Parietal lobe (tissue), 2 donors: ENCODE measurements around the gene PITPNB.

DNA sequence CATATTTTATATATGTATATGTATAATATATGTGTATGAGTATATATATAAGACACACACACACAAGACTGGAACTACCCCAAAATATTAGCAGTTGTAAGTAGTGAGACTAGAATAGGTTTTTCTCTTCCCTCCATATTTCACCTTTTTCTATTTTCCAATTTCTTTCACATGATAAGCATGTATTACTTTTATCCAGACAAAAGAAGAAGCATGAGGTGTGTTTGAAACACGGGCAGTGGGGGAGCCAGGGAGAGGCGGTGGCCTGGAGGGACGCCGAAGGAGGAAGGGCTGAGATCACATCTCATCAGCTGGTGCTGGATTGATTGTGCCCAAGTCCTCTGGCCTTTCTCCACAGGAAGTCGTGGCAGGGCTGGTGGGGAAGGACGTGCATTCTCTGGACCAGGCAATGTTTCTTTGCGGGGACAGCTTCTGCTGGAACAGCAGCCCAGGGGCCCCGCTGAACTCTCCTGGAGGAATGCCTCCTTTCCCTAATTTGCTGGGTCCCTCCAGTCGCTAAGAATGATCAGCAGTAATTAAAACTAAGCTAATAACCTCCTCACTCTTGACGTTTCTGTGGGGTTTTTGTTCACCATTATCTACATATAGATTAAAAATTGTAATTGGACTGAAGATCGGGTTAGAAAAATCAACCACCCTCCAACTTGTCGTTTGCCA, 118.5 kb downstream of the CRYBA4 start:
- RAMPAGE, long total RNA: no peak

DNA sequence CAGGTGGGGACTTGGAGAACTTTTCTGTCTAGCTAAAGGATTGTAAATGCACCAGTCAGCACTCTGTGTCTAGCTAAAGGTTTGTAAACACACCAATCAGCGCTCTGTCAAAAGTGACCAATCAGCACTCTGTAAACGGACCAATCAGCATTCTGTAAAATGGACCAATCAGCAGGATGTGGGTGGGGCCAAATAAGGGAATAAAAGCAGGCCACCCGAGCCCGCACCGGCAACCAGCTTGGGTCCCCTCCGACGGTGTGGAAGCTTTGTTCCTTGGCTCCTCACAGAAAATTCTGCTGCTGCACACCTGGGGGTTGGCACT, 145.0 kb downstream of the CRYBA4 start:
- RAMPAGE, long total RNA: no peak

DNA sequence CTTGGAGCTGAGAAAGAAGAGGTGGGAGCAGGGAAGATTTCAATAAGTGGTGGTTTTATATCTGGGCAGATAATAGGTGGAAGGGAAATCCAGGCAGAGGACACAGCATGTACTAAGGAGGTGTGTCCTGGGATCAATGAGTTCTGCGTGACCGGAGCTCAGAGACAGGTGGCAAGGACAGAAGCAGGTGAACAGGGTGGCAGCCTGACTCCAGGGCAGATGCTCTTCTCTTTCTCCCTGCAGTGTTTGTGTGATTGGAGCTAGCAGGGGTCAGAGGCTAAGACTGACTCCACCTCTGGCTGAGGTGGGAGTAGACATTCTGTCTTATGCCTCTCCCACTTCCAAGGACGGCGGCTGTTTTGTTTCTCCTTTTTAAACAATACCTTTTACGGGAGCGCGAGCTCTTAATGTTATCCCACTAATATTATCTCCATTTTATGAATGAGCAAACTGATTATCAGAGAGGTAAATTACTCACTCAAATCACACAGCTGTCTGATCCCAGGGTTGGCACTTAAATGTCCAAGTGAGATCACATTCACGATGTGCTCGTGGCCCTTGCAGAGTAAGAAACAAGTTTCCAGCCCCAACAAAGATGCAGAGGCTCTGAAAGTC, 359.3 kb downstream of the CRYBA4 start:
- RAMPAGE, long total RNA: no peak

DNA sequence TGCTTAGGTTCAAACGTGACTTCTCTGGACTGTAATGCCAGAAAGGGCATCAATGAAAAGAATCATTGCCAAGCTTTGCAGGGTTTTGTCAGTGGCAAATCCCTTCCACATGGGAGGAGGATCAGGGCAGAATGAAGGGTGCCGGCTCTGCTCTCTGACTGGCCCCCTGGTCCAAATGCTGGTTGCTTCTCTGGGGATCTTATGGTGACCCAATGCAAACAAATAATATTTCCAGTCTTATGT, 454.4 kb downstream of the CRYBA4 start:
- RAMPAGE, long total RNA: no peak

DNA sequence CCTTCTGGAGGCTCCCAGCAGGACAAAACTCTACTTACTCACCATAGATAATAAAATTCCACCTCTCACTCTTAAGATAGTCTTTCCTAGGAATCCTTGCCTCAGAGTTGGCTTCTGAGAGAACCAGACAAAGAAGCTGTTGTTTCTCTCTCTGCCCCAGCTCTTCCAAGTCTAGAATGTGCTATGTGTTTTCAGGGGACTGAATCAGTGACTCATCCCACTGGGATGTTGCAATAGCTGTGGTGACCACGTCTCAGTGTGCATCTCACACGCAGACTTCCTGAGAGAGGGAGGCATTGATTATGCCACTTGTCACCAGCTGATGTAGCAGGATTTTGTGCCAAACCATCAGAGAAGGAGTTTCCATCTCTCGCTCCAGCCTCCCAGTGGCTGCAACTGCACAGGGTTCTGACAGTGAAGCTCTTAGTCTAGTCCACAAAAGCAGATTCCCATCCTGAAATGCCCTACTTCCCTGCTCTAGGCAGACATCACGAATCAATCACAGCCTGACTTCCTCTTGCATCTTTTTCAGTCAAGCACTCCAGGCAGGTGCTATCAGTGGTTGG, 491.4 kb downstream of the CRYBA4 start:
- RAMPAGE, long total RNA: no peak

DNA sequence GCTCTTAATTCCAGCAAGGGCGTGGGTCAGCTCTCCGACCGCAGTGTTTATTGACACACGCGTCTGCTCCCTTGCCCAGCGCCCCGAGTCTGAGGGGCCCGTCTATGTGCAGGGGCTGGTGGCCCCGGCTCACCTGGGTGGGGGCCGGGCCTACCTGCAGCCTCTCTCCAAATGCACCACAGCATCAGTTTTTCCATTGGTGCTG, 313.4 kb downstream of the MN1 start:
- RAMPAGE, long total RNA: no peak

DNA sequence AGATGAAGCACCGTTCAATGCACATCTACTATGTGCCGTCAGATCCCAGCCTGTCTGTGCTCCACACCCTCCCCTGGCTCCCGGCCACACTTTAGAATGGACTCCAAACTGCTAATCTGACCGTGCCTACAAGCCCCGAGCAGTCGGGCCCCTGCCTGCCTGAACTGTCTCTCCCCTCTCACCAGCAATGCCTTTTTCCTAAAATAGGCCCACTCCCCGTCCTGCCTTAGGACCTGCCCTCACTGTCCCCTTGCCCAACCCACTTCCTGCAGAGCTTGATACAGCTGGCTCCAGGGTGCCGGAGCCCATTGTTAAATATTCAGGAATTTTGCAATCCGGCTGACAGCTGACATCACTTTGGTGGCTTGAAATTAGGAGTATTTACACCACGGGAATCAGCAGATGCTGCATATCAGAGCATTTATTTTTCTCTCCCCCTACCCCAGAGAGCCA, 21.4 kb downstream of the MN1 start:
- RAMPAGE, long total RNA: no peak

- RAMPAGE, long total RNA: no peak
Measured at GRCh38 chr22:27790580-27791238, 10.8 kb downstream of the MN1 start.

DNA sequence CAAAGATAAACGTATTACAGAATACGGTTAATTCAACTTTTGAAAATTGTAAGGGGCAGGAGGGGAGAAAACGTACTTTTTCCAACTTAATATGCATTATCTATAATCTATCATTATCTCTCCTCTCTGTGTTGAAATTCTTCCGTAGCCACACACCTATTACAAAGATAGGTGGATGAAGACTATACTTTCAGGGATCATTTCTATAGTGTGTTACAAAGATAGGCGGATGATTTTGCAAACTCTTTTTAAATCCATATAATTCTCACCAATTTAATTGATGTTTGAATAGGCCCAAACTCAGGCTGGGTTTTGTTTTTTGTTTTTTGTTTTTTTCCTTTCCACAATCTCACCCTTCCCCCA, 8.4 kb downstream of the MN1 start:
- RAMPAGE, long total RNA: no peak

GRCh38 chr22:27820842-27821793, 19.6 kb upstream of the MN1 start:
- RAMPAGE, long total RNA: no peak

GRCh38 chr22:27827606-27828585, 26.3 kb upstream of the MN1 start:
- RAMPAGE, long total RNA: no peak

- RAMPAGE, long total RNA: no peak
Measured at GRCh38 chr22:27866556-27867205, 52.4 kb downstream of the PITPNB start.

DNA sequence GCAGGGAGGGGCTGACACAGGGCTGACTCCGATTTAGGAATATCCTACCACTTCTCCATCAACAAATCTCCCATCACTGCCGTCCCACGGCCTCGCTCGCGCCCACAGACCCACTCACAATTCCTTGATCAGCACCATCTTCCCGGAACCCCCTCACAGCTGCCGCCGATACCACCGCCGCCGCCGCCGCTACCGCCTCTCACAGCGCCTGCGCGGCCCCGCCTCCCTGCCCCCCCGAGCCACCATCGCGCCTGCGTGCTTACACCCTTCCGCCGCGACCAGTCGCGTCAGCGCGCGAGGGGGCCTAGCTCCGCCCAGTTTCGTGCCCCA, at the start of gene PITPNB:
Gene PITPNB (minus strand): TSS at position 203 of the 330 bp plus-strand sequence.
- RAMPAGE, long total RNA: no peak

DNA sequence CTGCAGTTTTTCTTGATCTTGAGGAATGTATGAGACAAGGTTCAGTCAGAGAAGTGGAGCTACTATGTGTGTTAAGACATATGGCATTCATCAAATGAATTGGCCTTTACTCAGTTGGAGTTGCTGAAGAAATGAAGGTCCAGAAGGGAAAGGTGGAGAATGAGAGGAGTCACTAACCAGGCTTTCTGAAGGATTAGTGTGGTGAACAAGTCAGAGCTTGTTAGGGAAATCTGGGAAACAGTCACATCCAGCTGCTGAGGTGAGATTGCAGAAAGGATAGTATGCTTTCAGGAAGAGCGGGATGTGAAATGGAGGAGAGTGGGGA, 11.3 kb upstream of the PITPNB start:
- RAMPAGE, long total RNA: no peak

DNA sequence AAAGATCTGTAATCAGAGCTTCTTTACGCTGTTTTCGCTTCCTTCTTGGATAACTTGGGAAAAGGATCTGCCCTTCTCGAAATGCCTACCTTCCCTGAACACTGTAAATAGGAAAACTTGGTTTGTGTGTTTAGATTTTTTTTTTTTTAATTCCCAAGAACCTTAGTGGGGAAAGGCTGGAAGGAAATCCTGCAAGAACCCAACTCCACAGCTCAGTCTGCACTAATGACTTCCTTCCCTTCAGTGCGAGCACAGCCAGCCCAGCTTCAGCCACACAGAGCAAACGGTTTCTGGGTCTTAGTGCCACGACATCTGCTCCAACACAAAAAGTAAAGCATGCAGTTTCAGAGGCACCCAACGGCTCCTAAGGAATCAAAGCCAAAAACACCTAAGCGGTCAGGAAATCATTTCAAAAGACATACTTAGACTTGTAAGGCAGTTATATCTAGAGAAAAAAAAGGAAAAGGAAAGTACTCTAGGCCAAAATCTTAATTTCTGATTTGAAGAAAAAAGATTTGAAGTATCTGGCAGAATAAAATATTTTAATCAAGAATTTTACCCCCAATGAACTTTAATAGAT, 236.1 kb downstream of the TTC28 start:
- RAMPAGE, long total RNA: no peak

DNA sequence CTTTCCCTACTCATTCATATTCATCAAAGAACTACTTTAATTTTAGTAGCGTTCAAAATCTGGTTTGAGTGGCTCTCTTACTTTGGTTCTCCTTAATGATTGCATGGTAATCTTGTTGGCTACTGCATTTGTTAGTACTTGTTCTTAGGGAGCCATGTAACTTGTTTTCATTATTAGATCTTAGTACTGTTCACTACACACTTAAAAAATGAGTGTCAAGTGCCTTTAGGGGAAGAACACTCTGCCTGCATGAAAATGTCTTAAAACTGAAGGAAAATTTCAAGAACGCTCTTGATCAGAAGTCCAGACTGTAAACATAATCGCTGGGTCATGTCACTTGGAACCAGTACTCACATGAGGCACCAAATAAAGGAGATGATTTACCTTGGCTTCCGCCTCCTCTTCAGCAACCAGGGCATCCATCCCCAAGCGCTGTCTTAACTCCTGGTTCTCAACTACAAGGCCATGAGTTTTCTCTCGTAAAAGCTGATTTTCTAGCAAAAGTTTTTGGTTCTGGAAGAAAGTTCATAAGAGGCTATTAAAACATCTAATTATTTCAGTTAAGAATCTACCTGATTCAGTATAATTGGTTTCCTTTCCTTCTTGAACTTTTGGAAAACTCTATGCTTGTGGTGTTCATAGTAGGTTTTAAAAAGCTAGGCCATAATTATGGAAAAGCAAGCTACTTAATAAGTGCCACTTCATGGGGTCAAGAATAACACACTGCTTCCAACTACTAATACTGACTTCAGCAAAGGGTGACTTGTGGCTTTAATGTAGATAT, 24.4 kb downstream of the CCDC117 start:
- RAMPAGE, long total RNA: no peak

DNA sequence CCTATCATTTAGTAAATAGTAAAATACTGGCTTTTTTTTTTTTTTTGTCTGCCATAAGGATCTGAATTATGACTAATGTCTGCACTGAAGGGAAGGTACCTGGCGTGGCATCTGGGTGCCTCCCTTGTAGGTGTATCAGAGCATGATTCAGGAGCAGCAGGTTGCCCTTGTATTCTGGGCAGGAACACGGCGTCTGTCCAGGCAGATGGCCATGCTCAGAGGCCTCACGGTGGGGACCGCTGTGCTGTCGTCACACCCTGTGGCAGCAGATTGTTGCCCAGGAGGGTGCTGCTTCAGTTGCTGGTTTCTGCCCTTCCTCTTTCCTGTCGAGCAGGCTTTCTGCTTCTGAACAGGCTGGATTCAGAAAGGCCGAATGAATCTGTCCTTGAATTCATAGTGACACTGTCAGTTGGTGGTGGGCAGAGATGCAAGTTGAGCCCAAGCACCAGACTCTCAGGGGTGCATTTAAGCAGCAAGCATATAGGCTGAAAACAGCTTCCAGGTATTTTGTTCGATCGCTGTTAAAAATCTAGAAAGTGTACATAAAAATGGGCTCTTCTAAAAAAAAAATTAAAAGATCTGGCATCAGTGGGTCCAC, 11.0 kb downstream of the ZNRF3 start:
- RAMPAGE, long total RNA: no peak

- RAMPAGE, long total RNA: no peak
Measured at GRCh38 chr22:28911685-28912694, 28.6 kb downstream of the ZNRF3 start.

DNA sequence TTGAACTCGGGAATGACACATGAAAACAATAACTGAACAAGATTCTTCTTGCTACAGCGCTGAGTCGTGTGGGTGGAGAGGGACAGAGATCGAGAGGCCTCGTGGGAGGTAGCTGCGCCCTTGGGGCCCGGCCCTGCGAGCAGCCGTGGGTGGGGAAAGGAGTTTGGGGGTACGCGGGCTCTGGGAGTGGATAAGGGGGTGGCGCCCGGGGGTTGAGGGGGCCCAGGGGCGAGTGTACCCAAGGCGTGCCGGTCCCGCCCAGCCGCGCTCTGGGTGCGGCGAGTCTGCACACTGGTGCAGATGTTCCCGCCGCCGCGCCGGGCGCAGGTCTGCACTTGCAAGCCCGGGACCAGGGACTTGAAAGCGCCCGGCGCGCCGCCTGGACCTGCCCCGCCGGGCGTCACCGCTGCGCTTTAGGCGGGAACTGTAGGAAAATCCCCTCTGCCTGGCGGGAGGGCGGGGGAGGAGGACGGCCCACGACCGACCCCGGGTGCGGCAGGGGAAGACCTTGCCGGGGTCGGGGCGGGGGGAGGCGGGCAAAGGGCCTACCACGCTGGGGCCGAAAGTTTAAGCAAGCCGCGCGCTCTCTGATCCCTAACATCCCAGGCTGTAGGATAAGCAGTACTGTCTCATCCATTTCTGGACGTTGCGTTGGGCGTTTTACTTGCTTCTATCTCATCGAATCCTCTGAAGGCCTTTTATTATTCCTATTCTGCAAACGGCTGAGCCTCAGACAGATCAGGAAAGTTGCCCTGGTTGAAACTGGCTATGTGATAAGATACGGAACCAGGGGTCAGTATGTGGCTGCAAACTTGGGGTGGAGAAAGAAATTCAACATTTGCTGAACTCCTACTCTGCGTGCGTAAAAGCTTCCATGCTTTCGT, 1.3 kb upstream of the KREMEN1 start:
- RAMPAGE, long total RNA: no peak

DNA sequence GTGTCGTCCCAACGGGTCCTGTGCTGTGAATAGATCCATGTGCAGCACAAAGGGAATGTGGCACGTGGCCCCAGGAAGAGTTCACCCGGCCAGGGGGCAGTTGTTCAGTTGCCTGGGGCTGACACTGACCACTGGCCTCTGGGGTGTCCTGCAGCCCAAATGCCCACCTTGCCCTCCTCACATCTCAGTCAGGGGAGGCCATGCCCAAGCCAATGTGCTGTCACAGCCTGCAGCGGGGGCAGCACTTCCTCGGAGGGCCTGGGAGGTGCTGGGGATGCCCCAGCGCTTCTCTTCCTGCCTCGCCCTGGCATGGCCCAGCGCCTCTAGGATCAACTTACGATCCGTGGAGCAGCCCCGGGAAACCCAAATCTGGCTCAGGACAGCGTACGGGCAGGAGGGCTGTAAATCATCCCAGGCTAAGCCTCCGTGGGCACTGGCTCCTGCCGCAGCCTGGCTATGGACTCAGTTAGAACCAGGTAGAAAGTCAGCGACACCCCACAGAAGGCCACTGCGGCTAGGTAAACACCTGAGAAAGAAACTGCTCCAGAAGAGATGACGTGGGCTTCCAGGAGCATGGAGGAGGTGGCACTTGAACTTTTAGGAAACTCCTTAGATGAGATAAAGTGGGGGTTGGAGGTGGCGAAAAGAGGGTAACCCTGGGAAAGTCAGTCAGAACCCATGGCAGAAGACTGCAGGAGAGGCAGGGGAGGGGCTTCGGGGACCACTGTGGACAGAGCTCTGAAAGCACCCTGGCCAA, 60.9 kb upstream of the EMID1 start:
- RAMPAGE, long total RNA: no peak